ENCODE data around the genes ATP9A and ZFP64.

GRCh38 chr20:51767802-51768765 is at the start of gene ATP9A:
ATP9A (minus strand) TSS chr20:51768390.
- RRBS = 2% methylated on average over 38 of the region's 138 CpGs

GRCh38 chr20:51801847-51802109 is 543 bp downstream of the SALL4 start:
- RRBS = 4% methylated on average over 1 of the region's 7 CpGs

GRCh38 chr20:51984883-51985487 is 182.7 kb upstream of the SALL4 start:
- RRBS = no CpG with 5 or more reads among the region's 1 CpG

- RRBS = no CpG with 5 or more reads among the region's 17 CpGs
Measured at GRCh38 chr20:52031480-52032475, 159.8 kb downstream of the ZFP64 start.

DNA sequence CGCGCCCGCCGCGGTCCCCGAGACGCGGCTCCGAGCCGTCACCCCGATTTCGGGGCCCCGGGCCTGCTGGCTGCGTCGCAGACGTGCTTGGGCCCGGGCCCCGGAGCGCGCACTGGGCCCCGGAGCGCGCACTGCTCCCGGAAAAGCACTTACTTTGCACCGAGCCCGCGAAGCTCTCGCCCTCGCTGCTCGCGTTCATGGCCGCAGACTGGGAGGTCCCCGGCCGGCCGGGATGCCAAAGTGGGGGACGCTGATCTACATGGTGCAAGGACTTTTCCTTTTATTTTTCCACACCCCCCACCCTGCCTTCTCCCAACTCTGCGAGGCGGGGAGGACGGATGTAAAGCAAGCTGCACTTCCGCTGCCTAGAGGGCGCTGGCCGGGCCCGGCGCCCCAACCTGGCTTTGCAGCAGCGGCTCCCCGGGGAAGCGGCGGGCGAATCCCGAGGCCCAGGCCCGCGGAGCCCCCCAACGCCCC is at the start of gene ZFP64:
ZFP64 (minus strand) TSS at position 342 of the 477 bp plus-strand sequence.
- RRBS = 1% methylated on average over 27 of the region's 53 CpGs

- RRBS = 35% methylated on average over 1 of the region's 14 CpGs
Measured at GRCh38 chr20:52984106-52984583, 12.0 kb downstream of the TSHZ2 start.

GRCh38 chr20:53583610-53584220 is 9.9 kb downstream of the ZNF217 start:
- RRBS = no CpG with 5 or more reads among the region's 2 CpGs

DNA sequence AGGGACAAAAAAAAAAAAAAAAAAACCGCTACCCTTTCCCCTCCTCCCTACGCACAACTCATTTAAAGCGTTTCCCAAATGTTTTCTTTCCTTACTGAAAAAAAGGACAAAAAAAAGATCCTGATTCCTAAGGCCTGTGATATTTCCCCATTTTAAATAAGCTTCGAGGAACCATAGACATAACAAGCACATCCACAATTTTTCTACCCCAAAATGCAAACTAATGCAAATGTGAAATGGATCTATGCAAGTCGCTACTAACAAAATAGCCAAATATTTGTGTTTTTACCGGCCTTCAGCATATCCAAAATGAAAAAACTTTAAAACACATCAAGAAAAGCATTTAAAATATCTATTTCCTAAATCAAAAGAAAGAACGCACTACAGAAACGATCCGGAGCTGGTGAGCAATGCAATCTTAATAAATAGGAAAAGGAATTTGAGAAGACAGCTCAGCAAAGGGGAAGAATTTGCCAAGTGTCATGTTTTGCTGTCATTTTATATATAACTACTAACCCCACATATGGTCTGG is 1.5 kb upstream of the ZNF217 start:
- RRBS = 0% methylated on average over 1 of the region's 9 CpGs

- RRBS = no CpG with 5 or more reads among the region's 13 CpGs
Measured at GRCh38 chr20:53712567-53713108, 119.0 kb upstream of the ZNF217 start.

- RRBS = no CpG with 5 or more reads among the region's 12 CpGs
Measured at GRCh38 chr20:53737451-53738312, 144.0 kb upstream of the ZNF217 start.

- RRBS = no CpG with 5 or more reads among the region's 9 CpGs
Measured at GRCh38 chr20:53777917-53778455, 184.3 kb upstream of the ZNF217 start.

DNA sequence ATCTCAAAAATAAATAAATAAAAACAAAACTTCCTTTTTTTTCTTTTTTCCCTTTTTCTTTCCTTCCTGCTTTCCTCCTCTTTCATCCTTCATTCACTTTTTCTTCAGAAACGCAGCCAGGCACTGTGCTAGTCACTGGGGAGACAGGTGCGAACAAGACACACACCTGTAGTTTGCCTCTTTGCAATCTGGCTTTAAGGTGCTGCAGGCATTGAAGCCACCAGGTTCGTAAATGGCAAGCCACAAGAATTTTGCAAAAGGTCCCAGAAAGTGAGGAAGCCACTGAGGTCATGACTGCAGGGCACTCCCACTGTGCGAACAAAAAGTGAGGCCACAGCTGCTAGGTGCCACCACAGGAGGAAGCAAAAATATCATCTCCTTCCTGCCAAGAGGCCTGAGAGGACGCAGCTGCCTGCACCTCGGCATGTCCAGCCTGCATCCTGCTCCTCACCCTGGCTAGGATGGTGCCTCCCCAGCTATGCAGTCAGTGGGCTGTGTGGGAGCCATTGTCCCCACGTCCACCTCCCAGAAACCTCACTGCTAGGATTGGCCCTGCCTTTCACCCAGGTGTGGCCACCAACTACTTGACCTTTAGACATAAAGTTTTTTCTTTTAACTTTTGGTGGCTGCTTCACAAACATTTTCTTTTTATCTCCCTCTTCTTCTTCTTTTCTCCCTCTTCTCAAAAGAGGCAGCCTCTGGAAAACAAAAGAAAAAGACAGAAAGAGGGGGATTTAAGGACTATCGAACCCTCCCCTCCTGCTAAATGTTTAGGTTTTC is 230.8 kb downstream of the BCAS1 start:
- RRBS = no CpG with 5 or more reads among the region's 8 CpGs

DNA sequence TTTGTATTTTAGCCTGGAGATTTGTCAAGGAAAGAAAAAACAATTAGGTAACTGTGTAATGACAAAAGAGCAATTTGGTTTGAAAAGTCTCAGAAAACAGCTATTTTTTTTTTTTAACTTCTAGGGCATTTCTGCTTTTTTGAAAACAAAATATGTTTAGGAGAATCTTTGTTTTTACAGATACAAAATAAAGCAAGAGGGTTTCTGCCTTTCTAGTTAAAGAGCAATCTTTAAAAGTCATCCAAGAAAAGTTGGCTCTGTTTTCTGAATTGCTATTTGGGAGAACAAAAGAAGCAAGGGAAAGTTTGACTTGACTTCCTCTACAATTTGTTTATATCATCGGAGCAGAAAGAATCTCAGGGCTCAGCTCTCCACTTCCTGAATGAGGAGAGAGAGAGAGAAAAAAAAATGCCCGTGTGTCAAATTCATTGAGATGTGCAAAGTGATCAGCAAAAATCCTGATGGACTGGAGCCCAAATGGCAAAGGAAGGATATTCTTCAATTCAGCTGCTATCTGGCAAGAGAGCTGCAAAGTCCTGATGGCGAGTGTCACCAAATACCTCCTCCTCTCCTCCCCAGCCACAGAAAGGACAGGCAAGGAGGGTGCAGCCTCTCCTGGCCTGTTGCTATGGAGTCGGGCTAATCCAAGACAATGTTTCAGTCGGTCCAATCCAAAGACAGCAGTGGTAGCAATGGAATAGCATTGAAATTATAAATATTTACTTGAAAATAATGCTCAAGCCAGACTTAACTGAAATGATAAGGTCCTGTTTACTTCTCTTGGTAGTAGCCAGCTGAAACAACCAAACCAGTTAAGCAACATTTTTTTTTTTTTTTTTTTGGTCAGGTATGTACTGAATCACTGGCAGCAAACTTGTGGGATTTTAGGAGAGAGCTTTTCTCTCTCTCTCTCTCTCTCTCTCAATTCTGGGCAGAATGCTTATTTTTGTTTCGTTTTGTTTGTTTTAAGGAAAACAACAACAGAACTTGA is 204.5 kb downstream of the BCAS1 start:
- RRBS = no CpG with 5 or more reads among the region's 6 CpGs

- RRBS = no CpG with 5 or more reads among the region's 12 CpGs
Measured at GRCh38 chr20:53872116-53873162, 198.0 kb downstream of the BCAS1 start.

- RRBS = no CpG with 5 or more reads among the region's 8 CpGs
Measured at GRCh38 chr20:53884968-53885428, 185.4 kb downstream of the BCAS1 start.

- RRBS = no CpG with 5 or more reads among the region's 4 CpGs
Measured at GRCh38 chr20:53900220-53901028, 170.0 kb downstream of the BCAS1 start.

- RRBS = no CpG with 5 or more reads among the region's 7 CpGs
Measured at GRCh38 chr20:53901029-53901597, 169.3 kb downstream of the BCAS1 start.

DNA sequence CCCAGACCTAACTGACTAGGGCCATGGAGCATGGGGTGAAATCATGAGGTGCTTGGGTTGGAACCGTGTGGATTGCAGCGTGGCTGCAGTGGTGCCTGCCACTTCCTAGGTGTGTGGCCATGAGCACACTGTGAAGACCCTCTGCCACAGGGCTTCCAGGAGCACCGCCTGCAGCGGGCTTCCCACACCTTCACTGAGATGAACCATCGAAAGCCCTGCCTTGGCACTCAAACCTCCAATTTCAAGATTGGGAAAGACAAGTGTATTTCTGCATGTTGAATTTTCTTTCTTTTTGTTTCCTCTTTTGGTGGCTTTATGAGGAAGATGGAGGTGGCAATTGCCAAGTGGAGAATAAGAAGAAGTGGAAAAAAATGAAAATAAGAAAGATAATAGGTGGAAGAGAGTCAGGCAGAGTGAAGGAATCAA is 160.1 kb downstream of the BCAS1 start:
- RRBS = no CpG with 5 or more reads among the region's 5 CpGs

DNA sequence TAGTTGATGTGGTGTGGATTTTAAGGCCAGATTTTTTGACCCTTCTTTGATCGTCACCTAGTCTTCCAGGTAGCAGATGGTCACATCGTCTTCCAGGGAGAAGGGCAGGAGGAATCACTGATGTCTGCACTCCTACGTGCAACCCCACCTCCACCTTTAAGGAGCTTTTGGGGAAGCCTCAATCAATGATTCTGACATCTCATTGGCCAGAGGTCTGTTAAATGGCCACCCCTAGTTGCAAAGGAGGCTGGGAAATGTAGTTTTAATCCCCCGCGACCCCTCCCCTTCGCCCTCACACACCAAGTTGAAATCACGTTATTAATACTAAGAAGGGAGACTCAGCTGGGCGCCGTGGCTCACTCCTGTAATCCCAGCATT is 151.5 kb downstream of the BCAS1 start:
- RRBS = no CpG with 5 or more reads among the region's 9 CpGs

DNA sequence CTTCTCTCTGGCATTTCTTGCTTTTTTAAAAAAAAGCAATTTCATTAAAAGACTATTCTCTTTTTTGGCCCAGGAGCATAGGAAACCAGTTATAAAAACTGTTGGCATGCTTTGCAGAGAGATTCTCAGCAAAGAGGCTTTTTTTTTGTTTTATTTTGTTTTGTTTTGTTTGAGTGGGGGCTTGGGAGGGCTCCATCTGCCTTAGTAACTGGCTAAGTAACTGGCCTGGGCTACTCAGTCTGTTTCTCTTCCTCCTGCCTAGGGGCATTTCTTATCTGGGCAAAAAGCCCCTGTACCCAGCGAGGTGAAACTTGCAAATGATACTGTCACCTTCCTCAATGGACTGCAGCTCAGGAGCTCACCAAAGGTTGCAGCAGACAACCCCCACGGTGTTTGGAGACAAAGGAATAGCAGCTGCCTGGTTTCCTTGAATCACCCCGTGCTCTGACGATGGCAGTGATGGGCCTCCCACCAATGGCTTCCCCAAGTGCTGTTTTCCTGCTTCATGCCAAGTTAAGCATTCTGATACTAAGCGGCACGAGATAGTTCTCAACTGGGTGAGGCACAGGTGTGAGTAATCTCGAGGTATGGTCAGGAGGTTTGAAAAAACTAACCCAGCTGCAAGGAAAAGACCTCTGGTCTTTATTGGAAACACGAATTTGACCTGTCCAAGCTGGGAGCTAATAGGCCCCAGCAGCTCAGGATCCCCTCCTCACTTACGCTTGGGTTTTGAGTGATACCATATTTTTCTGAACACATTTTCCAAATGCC is 128.3 kb downstream of the BCAS1 start:
- RRBS = no CpG with 5 or more reads among the region's 9 CpGs